Measurements from ENCODE around the genes NOP16 and NSD1.

DNA sequence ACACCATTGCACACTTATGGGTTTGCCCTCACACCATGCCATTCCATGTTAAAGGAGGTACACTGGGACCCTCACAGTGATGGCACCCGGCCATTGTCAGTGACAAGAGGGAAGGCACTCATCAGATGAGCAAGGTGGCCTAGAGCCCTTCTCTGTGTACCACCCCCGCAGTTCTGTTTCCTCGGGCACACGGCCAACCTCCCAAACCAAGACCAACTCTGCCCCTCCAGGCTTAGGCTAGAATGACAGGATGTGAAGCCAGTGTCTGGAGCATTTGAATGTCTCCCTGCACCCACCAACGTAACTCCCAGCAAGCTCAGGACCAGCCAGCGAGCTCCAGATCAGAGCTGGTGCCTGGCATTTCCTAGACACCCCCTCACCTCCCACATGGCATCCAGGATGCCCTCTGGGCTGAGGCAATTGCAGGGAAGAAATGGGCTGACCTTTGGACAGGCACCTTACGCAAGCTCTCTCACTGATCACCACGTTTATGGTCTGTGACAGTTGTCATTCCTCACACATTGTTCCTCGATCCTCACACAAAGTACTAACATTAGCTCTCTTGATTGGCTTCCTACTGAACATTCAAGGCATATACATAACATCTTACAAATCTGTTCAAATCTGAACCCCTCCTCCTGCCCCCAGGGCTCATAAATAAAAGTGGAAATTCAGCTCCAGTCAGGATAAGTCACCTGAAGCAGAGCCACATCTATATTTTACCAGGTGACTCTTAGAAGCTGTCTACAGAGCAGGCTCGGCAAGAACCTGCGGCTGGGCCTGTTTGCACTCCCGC is 3.4 kb upstream of the CPLX2 start:
- PRO-cap, 3 experiments: no peak in any of the 3 experiments
- RAMPAGE, long total RNA, 2 experiments: no peak in any of the 2 experiments
- RRBS: no CpG with 5 or more reads among the region's 12 CpGs

DNA sequence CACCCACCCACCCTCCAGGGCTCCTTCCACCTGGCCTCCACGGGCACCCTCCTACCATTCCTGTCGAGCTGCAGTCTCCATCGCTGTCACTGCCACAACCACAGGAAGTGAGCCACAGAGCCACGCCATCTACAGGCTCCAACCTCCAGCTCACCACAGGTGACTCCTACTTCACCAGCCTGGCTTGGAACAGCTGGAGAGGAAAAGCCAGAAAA is 66.3 kb upstream of the THOC3 start:
- PRO-cap, 3 experiments: no peak in any of the 3 experiments
- RAMPAGE, long total RNA, 2 experiments: no peak in any of the 2 experiments
- RRBS: no CpG with 5 or more reads among the region's 4 CpGs

GRCh38 chr5:176133538-176134036 is 104.6 kb upstream of the SIMC1 start:
- PRO-cap, 3 experiments: no peak in any of the 3 experiments
- RAMPAGE, long total RNA, 2 experiments: no peak in any of the 2 experiments
- RRBS: no CpG with 5 or more reads among the region's 18 CpGs

- PRO-cap, 3 experiments: no peak in any of the 3 experiments
- RAMPAGE, long total RNA, 2 experiments: no peak in any of the 2 experiments
- RRBS: no CpG with 5 or more reads among the region's 9 CpGs
These were observed 86.0 kb upstream of the SIMC1 start for GRCh38 chr5:176152220-176152687.

DNA sequence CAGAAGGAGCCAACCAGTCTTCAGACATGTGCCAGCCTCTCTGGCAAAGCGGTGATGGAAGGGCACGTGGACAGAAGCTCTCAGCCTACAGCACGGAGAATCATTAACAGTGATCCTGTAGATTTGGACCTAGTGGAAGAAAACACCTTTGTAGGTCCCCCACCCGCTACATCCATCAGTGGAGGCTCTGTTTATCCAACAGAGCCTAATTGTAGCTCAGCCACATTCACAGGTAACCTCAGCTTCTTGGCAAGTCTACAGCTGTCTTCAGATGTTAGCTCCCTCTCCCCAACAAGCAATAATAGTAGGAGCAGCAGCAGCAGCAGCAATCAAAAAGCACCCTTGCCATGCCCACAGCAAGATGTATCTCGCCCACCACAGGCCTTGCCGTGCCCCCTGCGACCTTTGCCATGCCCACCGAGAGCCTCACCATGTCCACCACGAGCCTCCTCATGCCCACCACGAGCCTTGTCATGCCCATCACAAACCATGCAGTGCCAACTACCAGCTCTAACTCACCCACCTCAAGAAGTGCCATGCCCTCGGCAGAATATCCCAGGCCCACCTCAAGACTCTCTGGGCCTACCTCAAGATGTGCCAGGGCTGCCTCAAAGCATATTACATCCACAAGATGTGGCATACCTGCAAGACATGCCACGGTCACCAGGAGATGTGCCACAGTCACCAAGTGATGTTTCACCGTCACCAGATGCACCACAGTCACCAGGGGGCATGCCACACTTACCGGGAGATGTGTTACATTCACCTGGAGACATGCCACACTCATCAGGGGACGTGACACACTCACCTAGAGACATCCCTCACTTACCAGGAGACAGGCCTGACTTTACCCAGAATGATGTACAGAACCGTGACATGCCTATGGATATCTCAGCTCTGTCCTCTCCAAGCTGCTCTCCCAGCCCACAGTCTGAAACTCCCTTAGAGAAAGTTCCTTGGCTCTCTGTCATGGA is 51.9 kb downstream of the SIMC1 start:
- PRO-cap, 3 experiments: no peak in any of the 3 experiments
- RAMPAGE, long total RNA, 2 experiments: no peak in any of the 2 experiments
- RRBS: no CpG with 5 or more reads among the region's 16 CpGs

DNA sequence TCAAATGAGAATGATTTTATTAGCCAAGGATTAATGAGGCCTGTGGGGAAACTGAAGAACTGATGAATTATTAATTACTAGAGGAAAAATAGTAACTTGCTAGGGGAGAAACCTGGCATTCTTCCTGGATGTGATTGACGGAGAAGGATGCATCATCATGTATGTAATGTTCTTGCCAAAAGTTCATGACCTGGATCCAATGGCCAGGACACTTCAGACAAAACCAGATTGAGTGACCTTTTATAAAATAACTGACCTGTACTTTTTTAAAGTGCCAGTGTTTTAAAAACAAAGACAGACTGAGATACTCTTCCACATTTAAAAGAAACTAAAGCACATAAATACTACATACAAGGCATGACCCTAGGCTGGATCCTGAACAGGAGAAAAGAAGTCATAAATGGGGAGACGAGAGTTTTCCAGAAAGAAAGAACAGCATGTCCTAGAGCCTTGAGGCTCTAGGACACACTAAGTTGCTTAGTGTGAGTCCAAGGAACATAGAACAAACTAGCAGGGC is 23.6 kb downstream of the KIAA1191 start:
- PRO-cap, 3 experiments: no peak in any of the 3 experiments
- RAMPAGE, long total RNA, 2 experiments: no peak in any of the 2 experiments
- RRBS: no CpG with 5 or more reads among the region's 2 CpGs

DNA sequence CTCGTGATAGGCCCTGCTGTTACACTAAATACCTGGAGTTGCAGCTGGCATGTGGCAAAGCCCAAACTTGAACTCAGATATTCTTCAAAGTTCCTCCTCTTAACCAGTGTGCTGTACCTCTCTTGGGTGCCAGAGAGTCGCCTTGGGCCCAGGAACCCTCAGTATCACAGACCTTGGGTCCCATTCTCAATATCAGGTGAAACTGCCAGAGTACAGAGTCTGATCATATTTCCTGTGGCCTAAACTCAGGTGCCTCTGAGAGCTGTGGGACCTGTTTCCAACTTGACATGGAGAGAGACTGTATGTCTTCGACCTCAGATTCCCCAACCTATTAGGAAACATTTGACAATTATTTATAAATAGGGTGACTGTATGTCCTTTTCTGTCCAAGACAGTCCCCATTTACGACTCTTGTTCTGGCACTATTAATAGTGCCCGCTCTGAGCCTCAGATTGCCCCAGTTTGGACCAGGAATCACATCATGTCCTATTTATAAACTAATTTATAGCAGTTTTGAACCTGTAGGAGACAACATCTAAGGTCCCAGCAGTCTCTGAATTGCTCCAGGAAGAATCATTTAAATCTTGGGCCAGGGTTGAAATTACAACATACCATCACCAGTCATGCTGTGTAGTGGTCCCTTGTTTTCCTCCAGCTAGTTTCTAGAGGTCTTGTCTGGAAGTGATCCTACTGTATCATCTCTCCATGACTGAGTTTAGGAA is 5.1 kb downstream of the ARL10 start:
- PRO-cap, 3 experiments: no peak in any of the 3 experiments
- RAMPAGE, long total RNA, 2 experiments: no peak in any of the 2 experiments
- RRBS: no CpG with 5 or more reads among the region's 5 CpGs

DNA sequence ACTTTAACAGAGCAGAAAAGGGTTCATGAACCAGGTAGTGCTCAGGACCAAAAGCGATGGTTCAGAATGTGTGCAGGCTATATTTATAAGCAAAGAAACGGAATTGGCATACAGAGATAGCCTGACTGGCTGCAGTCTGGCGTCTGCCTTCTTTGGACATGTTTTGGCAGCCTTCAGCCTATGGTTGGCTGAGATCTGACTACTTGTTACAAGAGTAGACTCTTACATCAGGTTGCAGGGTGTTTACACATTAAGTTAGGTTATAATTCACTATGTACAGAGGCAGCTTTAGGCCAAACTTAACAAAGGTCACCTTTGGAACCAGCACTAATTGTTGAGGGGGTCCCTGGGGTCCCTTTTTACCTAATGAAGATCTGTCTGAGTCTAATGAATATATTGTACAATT is 6.9 kb downstream of the NOP16 start:
- PRO-cap, 3 experiments: no peak in any of the 3 experiments
- RAMPAGE, long total RNA, 2 experiments: no peak in any of the 2 experiments
- RRBS: no CpG with 5 or more reads among the region's 3 CpGs

DNA sequence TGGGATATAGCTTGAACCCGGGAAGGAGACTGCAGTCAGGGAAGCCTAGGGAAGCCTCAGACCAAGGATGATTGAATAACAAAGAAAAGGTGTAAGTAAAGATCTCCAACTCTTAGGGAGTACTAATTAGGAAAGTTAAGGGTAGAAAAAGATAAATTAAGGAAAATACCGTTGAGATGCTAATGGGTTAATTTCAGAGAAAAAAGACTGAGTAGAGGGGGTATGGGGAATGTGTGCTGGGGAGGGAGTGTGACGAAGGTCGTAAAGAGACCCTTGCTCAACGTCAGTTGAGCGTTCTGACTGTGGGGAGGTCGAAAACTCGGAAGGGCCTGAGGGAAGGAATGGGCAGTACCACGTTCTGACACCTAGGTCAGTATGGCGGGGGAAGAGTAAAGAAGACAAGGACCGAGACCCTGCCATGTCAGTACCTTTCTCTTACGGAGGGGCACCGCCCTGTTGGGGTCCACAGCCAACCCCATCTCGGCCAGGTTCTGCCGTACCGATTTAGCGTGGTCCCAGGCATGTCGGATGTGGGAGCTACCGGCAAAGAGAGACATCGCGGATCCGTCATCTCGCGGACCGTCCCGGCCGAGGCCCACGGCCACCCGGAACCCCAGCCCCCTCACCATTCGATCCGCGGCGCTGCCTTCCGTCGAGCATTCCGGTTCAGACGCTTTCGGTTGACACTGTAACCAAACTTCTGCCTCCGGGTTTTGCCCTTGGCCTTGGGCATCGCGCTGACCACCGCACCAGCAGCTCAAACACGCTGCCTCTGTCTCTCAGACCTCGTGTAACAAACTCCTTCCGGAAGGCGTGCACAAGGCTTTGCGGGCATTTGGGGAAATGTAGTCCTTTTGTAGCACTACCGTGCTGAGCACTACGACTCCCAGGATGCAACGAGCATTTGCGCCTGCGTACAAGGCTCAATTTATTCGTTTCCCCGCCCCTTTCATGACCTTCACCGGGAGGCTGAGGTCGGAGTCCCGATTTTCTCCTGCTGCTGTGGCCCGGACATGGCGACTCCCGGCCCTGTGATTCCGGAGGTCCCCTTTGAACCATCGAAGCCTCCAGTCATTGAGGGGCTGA is at the start of gene NOP16:
TSS of gene NOP16 (minus strand) at position 792 of the 1,086 bp plus-strand sequence.
- PRO-cap, 3 experiments: peak in 3 of 3 experiments; most common plus-strand start position 961 of the sequence (in 1); most common minus-strand start position 792 of the sequence (in 2)
- RAMPAGE, long total RNA, 2 experiments: start-site peak on the plus strand in 2 of 2 experiments, centred at positions 967 to 971 of the sequence, 1,113 to 1,641 reads per replicate; start-site peak on the minus strand in 2 of 2 experiments, centred at positions 598 to 778 of the sequence, 59 to 295 reads per replicate
- RRBS: 2% methylated on average over 25 of the region's 62 CpGs

GRCh38 chr5:176394882-176395662 is 6.5 kb downstream of the HIGD2A start:
- PRO-cap, 3 experiments: peak in 1 of 3 experiments; most common plus-strand start chr5:176395242 (in 1)
- RAMPAGE, long total RNA, 2 experiments: no peak in any of the 2 experiments
- RRBS: no CpG with 5 or more reads among the region's 11 CpGs

GRCh38 chr5:176400342-176400985 is 11.9 kb downstream of the HIGD2A start:
- PRO-cap, 3 experiments: no peak in any of the 3 experiments
- RAMPAGE, long total RNA, 2 experiments: no peak in any of the 2 experiments
- RRBS: no CpG with 5 or more reads among the region's 14 CpGs

DNA sequence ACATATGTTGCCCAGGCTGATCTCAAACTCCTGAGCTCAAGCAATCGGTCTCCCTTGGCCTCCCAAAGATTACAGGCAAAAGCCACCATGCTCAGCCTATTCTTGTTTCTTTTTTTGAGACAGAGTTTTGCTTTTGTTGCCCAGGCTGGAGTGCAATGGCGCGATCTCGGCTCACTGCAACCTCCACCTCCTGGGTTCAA is 13.5 kb downstream of the RNF44 start:
- PRO-cap, 3 experiments: no peak in any of the 3 experiments
- RAMPAGE, long total RNA, 2 experiments: no peak in any of the 2 experiments
- RRBS: no CpG with 5 or more reads among the region's 4 CpGs

DNA sequence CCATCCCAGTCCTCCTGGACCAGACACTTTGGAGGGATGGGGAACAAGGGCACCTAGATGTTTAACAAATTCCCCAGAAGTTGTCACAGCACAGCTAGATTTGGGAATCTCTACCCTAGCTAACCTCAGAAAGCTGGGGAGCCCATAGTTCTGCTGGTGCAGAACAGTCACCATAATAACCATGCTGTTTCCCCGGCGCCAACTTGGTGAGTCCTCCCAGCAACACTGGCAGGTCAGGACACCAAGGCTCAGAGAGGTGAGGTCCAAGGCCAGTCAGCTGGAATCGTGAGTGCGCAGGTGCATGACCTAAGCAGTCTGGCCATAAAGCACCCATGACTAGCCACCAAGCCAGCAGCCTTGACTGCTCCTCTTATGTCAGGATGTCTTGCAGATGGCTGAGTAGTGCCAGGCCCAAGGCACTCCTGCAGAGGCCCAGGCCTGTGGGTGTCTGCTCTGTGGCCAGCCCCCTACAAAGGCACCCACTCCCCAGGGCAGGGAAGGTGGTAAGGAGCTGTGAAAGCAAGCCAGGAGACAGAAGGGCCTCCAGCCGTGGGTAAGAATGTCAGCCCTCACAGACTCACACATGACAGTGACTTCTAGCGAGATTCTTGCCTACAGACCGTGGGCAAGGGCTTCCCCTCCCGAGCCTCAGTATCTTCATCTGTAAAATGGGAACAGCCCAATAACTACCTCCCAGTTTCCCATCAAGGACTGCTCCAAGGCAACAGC is 2.5 kb downstream of the RNF44 start:
- PRO-cap, 3 experiments: no peak in any of the 3 experiments
- RAMPAGE, long total RNA, 2 experiments: no peak in any of the 2 experiments
- RRBS: no CpG with 5 or more reads among the region's 8 CpGs

DNA sequence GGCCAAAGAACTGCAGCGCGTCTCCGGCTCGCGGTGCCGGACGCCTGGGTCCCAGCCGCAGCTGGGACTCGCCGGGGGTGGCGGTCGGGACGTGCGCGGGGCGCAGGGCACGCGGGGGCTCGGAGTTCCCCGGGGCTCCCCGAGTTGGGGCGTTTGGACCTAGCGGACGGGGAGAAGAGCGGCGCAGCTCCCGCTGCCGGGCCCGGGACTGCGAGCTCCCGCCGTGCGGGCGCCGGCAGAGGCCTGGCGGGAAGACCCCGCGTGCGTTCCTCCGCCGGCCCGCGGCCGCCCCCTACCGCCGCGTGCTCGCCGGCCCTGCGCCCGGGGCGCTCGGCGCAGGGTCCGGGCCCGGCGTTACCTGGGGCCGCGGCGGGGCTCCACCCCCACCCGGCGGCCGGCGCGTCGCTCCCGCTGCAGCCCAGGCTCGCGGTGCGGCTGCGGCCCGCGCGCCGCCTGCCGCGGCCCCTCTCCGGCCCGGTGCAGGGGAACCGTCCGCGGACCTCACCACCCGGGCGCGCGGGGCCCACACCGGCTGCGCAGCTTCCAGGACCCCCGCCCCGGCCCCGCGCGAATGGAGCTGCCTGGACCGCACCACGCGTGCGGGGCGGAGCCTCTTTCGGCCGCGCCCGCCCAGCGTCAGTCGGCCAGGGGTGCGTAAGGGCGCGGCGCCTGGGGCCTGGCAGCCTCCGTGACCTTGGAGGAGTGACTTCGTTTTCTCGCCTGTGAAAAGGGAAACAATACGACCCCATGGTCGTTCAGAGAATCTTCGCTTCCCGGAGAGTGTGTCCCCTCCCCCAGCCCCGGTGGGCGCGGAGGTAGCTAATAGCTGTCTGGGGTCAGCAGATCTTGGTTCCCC is 5.9 kb upstream of the RNF44 start:
- PRO-cap, 3 experiments: peak in 3 of 3 experiments; most common plus-strand start position 639 of the sequence (in 3); most common minus-strand start position 544 of the sequence (in 2)
- RAMPAGE, long total RNA, 2 experiments: no peak in any of the 2 experiments
- RRBS: 1% methylated on average over 58 of the region's 118 CpGs

GRCh38 chr5:176549705-176550384 is 703 bp downstream of the CDHR2 start:
- PRO-cap, 3 experiments: no peak in any of the 3 experiments
- RAMPAGE, long total RNA, 2 experiments: no peak in any of the 2 experiments
- RRBS: no CpG with 5 or more reads among the region's 13 CpGs

- PRO-cap, 3 experiments: no peak in any of the 3 experiments
- RAMPAGE, long total RNA, 2 experiments: no peak in any of the 2 experiments
- RRBS: no CpG with 5 or more reads among the region's 10 CpGs
These were observed 6.2 kb downstream of the TSPAN17 start for GRCh38 chr5:176653413-176654030.

DNA sequence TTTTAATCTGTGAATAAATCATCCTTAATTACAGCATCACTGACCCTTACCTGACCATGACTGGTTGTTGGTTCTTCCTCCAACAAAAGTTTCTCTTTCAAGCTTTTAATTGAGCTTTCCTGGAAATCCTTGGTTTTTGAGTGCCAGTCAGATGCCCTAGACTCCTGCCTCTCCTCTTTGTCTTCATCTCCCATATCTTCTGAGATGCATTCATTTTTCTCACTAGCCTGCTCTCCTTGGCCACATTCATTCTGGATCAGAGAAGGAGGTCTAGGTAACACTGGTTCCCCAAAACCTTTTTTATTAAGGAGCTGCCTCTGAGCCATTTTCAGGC is 38.1 kb downstream of the UIMC1 start:
- PRO-cap, 3 experiments: no peak in any of the 3 experiments
- RAMPAGE, long total RNA, 2 experiments: no peak in any of the 2 experiments

DNA sequence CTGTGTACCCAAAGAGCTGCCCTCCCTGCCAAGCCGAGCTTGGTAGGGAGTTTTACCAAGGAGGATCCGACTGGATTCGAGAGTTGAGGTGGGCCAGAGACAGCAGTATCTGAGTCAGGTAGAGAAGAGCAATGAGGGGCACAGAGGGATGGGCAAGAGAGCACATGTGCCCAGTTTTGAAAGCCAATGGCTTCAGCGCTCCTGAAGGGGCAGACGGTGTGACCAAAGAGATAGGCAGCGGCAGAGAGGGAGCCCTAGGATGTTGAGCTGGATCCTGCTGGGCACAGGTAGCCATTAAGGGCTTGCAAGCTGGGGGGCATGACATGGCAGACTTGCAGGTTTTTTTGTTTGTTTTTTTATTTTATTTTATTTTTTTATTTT is 956 bp downstream of the FGFR4 start:
- PRO-cap, 3 experiments: no peak in any of the 3 experiments
- RAMPAGE, long total RNA, 2 experiments: no peak in any of the 2 experiments
- RRBS: no CpG with 5 or more reads among the region's 6 CpGs

- PRO-cap, 3 experiments: peak in 3 of 3 experiments; most common plus-strand start chr5:177132862 (in 3); most common minus-strand start chr5:177132328 (in 3)
- RAMPAGE, long total RNA, 2 experiments: start-site peak on the plus strand in 1 of 2 experiments, at chr5:177132820-177132879 at its widest, 57 reads per replicate
- RRBS: 4% methylated on average over 57 of the region's 99 CpGs
These were observed 1.1 kb upstream of the NSD1 start for GRCh38 chr5:177132178-177133122.

DNA sequence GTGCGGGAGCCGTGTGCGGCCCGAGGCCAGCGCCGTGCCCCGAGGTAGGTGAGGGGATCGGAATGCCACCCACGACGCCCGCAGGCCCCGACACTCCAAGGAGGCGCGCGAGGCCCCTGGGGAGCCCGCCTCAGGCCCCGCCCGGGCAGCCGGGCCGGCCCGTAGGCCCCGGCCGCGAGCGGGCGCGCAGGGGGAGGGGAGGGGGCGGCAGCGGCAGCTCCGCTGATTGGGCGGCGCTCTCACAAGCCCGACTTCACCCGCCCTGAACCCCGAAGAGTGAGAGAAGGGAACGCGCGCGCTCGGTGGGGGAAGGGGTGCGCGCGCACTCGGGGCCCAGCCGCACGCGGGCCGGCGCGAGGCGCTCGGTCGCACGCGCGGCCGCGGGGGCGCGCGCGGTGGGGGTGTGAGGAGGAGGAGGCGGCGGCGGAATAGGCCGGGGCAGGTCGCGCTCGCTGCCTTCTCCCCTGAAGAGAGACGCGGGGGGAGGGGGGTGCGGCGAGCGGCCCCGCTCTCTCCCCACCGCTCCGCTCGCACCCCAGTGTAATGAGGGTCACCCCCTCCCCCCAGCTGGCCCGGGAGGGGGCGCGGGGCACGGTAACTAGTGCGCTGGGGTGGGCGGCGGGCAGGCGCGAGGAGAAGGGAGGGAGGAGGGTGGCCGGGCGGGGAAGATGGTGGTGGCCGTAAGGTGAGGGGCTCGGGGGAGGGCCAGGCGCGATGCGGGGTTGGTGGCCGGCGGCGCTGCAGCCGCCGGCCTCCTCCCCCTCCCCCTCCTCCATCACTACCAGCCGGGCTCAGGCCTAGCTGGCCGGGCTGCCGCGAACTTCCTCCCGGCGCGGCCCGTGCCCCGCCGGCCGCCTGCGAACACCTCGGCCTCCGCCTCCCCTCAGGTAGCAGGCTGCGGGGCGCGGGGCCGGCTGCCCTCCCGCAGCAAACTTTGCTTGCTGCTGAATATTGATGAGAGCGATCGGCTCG is at the start of gene NSD1:
TSS of gene NSD1 (plus strand) at position 415 of the 972 bp plus-strand sequence.
- PRO-cap, 3 experiments: peak in 3 of 3 experiments; most common plus-strand start position 825 of the sequence (in 3); most common minus-strand start position 271 of the sequence (in 3)
- RAMPAGE, long total RNA, 2 experiments: start-site peak on the plus strand in 2 of 2 experiments, centred at positions 420 to 427 of the sequence, 1,008 to 1,014 reads per replicate
- RRBS: 2% methylated on average over 37 of the region's 121 CpGs